Mononuclear cell (primary cell): ENCODE measurements around a stretch of chr20.

- RRBS = no CpG with 5 or more reads among the region's 6 CpGs
Observed at GRCh38 chr20:4013857-4014651, 1.3 kb downstream of the RNF24 start.

DNA sequence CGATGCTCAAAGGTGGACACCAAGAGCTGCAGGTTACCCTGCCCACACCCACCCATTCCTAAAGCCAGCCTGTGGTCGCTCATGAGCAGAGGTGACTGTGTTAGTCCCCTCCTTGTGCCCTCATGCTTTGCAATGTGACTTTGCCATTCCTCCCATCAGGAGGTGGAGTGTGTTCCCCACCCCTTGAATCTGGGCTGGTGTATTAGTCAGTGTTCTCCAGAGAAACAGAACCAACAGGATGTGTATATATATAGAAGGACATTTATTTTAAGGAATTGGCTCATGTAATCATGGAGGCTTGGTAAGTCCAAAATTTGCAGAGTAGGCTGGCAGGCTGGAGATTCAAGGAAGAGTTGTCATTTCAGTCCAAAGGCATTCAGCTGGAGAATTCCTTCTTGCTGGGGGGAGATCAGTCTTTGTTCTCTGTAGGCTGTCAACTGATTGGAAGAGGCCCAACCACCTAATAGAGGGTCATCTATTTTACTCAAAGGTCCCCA lies 54.5 kb upstream of the RNF24 start:
- RRBS = no CpG with 5 or more reads among the region's 2 CpGs

DNA sequence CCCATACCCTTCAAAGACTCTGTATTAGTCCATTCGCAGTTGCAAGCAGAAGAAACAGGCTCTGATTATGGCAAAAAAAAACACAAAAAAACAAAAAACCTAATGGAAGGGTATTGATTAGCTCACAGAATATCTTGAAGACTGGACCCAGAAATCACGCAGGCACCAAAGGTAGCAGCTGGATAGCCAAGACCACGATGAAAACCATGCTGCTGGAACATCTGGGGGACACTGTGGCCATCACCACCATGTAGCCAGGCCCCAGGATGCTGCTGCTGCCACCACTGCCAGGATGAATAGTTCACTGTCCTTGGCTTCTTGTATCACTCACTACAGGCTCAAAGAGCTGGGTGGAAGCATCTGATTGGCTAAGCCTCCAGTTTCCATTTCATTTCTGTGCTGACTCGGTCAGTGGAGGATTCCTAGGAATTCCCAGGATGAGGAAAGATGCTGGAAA lies 58.0 kb upstream of the SMOX start:
- RRBS = no CpG with 5 or more reads among the region's 4 CpGs

GRCh38 chr20:4150134-4150544 lies 1.5 kb downstream of the SMOX start:
- RRBS = no CpG with 5 or more reads among the region's 7 CpGs

GRCh38 chr20:4167587-4168257 lies 19.1 kb downstream of the SMOX start:
- RRBS = no CpG with 5 or more reads among the region's 8 CpGs

- RRBS = no CpG with 5 or more reads among the region's 14 CpGs
Observed at GRCh38 chr20:4171381-4172055, 22.9 kb downstream of the SMOX start.

DNA sequence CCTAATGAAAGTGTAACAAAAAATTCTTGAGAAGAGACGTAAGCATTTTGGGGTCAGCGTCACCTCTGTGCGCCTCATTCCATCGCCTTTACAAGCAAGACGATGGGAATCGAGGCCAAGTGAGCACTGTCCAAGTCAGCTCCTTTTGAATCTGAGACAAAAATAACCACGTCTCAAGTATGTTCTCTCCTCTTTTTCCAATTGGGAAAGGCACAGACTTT lies 47.9 kb upstream of the ADRA1D start:
- RRBS = no CpG with 5 or more reads among the region's 7 CpGs

- RRBS = no CpG with 5 or more reads among the region's 15 CpGs
Observed at GRCh38 chr20:4613493-4614354, 72.5 kb upstream of the PRNP start.

DNA sequence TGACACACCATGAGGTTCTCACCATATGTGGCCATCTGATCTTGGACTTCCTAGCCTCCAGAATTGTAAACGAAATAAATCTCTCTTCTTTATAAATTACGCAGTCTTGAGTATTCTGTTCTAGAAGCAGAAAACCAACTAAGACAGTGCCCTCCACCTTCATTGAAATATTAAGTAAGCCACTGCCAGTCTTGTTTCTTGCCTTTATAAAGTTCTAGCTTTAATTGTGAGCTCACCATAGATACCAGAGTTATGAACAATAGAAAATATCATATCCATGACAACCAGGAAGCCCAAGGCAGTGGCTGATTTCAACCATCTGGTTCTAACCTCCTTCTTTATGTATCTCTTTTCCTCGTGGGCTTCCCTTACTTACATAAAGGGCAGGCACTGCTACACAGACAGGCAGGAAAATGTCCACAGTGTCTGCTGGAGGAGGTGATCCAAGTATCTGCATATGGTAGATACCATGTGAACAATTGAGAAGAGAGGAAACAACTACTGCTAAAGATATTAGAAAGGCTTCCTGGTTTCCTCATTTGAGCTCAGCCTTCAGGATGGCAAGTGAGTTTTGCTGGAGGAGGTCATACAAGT lies 29.8 kb upstream of the PRNP start:
- RRBS = no CpG with 5 or more reads among the region's 3 CpGs

GRCh38 chr20:4815429-4816141 lies 7.8 kb downstream of the RASSF2 start:
- RRBS = no CpG with 5 or more reads among the region's 9 CpGs

DNA sequence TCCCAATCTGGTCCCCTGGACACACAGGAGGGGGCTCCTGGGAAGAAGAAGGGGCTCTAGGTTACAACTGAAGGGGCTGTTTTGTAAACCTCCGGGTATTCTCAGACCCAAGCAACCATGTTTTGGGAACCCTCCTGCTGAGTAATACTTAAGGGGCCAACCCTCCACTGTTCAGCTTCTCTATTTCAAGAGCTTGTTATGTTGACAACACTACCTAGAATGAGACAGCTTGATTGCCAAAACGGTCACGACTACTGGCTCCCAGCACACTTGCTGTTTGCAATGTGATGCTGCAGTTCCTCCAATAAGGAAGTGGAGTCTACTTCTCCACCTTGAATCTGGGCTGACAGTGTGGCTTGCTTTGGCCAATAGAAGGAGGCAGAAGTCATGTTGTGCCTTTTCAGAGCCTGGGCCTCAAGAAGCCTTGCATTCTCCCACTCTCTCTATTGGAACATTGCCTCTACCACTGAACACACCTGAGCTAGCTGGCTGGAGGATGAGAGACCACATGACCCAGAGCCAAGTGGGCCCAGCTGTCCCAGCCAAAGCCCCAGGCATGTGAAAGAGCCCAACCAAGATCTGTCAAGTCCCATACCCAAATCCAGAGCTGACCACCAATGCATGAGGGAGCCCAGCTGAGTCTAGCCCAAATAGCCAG lies 6.2 kb upstream of the RASSF2 start:
- RRBS = no CpG with 5 or more reads among the region's 3 CpGs

DNA sequence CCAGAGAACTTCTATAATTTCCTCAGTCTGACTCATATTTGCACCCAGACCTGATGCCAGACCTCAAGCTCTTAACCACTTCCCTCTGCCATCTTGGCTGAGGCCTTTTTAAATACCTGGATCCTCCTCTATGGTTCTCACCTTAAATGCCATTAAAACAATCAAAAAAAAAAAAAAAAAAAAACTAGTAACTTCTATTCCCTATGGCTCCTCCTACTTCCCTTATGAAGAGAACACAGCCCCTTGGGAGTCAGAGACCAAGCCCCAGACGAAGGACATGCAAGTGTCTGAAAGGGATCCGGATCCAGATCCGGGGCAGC lies 88.8 kb downstream of the SLC23A2 start:
- RRBS = no CpG with 5 or more reads among the region's 3 CpGs

DNA sequence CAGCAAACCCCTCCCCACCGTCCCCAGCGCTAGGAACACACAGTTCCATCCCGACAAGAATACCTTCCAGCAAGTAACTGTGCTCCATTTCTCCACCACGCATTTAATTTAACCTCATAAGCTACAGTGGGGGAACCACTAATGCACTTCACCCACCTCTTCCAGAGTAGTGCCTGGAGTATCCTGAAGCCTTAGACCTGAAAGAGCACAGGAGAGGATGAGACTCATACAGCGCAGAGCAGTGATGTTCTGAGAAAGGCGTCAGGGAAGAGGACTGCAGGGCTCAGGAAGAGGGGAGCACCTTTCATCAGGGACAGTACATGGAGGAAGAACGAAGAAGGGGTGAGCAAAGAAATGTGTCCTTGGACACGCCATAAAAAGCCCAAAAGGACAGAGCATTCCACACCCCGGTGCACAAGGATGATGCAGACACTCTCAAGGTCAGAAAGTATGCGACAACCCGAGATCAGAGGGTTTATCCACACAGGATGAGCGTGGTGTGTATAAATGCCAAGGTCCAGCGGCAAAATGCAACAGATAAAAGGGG lies 64.6 kb downstream of the SLC23A2 start:
- RRBS = no CpG with 5 or more reads among the region's 13 CpGs

DNA sequence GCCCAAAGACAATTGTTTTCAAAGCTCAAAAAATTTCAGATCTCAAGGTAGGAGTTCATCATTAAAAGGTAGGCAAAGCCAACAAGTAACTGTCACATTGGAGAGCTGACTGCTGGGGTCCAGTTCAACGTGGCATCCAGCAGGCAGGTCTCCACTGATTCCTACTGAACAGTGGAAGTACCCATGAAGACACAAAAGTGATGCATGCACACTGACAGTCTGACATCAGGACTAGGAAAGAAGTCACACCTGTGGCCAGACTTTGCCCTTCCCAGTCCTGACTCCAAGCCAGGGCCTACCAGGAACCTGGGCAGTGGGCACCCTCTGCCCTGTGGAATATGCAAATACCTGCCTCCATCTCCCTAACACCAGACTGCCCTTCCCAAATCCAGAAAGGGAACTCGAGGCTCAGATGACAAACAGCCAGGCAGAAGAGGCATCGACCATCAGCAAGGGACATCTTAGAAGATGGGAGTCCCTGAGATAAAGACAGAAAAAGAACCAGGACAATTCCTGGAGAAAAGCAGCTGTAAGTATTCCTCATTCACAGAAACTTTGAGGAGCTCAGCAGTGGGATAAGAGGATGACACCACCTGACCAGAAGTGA lies 50.9 kb downstream of the SLC23A2 start:
- RRBS = no CpG with 5 or more reads among the region's 3 CpGs

DNA sequence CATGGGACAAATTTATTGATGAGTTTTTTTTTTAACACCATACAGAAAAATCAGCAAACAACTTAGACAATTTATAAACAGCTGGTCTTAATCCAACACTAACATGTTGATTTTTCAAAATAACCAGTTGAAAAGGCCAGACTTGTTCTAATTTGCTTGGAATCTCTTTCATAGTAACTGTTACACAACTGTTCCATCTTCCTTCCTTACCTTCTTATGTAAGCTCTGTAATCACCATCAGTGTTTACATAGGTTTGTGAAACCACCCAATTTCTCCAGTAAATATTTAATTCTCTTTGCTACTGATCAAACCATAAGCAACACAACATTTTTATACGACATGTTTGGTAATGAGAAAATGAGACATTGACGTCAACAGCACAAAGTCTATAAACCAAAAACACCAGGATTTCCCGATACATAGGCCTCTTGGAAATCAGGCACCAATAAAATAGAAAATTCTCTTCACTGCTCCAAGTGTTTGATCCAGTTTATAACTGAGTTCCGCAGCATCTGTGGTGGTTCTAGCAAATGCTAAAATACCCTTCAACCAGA lies 34.0 kb downstream of the SLC23A2 start:
- RRBS = no CpG with 5 or more reads among the region's 4 CpGs

DNA sequence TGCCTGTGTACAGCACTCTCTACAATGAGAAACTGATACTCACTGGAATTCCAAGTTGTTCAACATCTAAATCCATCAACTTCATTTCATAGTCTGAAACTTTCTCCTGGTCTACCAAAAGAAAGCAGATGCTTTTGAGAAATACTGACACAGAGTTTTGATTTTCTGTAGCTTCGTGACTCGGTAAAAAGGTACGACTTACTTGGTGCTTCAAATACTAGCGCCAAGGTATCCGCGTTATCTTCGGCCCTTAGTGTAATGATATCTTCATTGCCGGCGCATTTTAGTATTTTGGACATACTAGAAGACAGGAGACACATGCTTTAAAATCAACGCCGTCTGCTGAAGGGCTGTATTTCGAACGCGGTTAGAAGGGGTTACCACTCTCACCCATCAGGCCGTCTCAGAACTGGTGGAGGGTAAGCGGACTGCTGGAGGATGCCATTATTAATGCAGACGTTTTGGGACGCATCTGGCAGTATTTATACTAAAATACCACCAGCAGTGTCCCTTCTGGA lies 1.1 kb downstream of the PCNA start:
- RRBS = no CpG with 5 or more reads among the region's 18 CpGs

DNA sequence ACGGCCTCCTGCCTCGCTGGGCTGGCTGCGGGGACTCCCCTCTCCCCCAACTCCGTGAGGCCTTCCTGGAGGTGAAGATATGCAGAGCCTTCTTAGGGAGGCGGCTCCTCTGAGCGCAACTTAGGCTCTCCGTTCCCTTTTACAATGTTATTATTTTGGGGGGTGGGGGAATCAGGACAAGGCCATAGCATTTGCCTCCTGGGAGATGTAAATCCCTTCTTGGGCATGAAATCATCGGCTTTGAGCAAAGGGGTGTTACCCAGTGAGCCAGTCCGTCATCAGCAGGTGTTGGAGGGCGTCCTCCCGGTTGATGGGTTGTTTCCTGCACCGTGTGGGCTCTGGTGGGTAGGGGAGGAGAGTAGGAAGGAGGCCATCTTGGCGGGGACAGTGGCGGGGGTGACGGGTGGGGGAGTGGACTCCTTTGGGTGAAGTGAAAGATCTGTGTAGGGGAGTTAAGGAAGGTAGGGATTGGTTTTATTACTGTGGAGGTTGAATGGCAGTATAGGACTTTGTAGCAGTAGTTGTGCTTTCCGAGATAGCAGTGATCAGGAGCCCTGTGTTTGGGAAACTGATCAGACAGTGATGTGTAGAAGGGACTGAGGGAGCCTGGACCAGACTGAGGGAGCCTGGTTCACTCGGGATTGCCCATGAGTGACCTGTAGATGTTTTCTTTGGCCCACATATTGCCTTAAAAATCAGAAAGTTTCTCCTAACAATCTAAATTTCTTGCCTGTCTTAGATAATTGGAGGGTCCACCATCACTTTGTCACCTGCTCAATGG lies 793 bp downstream of the CDS2 start:
- RRBS = no CpG with 5 or more reads among the region's 17 CpGs

- RRBS = no CpG with 5 or more reads among the region's 9 CpGs
Observed at GRCh38 chr20:5128192-5128837, 1.5 kb downstream of the CDS2 start.

DNA sequence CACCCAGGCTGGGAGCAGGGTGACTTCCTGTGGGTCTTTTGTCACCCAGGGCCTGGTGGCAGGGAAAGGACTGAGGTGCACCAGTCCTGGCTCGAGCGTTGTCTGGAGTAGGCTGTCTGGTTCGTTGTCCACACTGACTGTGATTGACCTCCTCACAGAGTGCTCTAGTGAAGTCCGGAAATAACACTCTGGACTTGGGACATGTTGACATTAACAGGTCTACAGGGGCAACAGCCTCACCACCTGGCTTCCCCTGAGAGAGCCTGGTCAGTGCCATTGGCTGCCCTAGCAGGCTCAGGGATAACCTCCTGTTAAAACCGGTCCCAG lies 46.0 kb downstream of the CDS2 start:
- RRBS = no CpG with 5 or more reads among the region's 5 CpGs

DNA sequence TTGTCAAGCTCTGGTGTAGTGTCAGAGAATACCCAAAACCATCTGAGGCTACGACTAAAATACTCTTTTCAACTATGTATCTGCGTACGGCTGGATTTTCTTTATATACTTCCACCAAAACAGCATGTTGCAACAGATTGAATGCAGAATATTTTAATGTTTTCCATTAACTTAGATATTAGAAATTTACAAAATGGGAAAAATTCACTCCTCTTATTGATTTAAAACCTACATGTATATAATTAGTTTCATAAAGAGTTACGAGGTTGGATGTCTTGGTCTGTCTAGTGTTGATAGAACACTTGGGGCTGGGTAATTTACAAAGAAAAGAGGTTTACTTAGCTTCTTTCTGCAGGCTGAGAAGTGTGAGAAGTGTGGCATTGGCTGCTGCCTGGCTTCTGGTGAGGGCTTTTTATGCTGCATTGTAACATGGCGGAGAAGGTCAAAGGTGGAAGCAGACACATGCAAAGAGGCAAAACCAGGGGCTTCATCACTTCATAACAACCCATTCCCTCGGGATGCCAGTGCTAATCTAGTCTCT lies 61.6 kb downstream of the CDS2 start:
- RRBS = no CpG with 5 or more reads among the region's 6 CpGs